Colic lymph node (tissue), 1 donor: ENCODE results near the genes CHCHD3, EXOC4 and SLC35B4.

- PRO-cap = no peak
Measured at GRCh38 chr7:131487648-131488476, 68.6 kb downstream of the PODXL start.

- PRO-cap = no peak
Measured at GRCh38 chr7:131513422-131513848, 43.0 kb downstream of the PODXL start.

GRCh38 chr7:131544504-131545356, 11.7 kb downstream of the PODXL start:
- PRO-cap = no peak

- PRO-cap = unidirectional peak, minus-strand start at chr7:131977112
Measured at GRCh38 chr7:131976930-131977164, 420.4 kb upstream of the PODXL start.

DNA sequence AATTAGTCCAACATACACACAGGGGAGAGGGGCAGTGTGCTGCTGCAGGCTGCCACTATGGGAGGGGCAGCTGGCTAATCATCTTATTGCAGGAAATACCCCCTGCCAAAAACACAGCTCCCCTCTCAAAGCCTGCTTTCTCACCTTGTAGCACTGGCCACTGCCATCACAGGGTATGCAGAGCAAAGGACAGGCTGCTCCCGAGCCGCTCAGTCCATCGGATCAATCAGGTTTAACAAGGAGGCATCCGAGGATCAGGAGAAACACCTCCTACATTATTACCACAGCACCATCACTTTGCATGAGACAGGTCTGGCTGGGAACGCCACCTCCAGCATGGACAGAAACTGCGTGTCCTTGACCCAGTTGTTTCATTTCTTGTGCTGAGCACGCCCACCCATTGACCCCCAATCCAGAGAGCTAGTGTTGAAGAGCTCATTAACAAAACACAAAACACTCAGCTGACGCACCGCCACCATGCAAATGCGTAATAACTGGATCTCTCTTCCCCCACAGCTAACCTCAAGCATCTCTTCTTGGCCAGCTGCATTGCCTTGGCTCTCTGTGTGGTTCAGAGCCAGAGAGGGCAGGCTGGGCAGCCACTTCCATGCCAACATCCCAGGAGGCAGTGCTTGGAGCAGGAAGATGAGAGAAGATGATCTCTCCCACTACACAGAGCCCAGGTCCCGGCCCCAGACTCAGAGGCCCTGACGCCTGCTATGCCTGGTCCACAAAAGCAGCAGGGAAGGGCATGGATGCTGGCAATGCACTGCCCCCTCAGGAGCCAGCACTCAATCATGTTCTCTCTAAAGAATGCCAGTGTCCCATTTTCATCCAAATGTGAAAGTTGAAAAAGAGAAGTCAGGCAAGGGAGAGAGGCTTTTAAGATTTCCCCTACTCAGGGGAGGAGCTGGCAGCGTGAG, 173.5 kb downstream of the PLXNA4 start:
- PRO-cap = no peak

DNA sequence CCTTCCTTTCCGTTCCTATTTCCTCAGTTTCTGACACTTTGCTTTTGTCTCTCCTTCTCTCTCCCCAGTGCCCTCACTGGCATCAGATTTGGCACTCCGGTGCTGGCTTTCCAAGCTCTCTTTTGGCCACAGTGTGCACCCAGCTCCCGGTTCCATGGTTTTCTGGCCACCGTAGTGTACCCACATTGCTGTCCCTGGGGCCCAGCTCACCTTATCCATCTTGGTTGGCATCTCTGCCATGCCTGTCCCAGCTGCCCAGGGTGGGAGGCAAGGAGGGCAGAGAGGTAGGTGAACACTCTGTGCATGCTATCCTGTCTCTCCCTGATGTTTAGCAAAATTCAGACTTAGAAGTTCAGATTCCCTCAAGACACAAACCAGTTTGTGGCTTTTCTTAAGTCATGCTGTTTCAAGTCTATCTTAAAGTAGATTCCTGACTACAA, 142.1 kb downstream of the PLXNA4 start:
- PRO-cap = no peak

DNA sequence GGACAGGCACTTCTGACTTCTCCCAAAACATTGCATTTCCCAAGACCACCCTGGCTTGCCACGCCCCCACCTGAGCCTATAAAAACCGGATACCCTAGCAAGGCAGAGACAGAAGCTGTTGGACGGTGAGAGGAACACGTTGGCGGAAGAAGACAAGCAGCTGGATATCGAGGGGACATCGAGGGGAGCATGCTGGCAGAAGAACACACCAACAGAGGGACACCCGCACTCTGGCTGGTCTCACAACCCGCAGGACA, 157.7 kb upstream of the PLXNA4 start:
- PRO-cap = no peak

DNA sequence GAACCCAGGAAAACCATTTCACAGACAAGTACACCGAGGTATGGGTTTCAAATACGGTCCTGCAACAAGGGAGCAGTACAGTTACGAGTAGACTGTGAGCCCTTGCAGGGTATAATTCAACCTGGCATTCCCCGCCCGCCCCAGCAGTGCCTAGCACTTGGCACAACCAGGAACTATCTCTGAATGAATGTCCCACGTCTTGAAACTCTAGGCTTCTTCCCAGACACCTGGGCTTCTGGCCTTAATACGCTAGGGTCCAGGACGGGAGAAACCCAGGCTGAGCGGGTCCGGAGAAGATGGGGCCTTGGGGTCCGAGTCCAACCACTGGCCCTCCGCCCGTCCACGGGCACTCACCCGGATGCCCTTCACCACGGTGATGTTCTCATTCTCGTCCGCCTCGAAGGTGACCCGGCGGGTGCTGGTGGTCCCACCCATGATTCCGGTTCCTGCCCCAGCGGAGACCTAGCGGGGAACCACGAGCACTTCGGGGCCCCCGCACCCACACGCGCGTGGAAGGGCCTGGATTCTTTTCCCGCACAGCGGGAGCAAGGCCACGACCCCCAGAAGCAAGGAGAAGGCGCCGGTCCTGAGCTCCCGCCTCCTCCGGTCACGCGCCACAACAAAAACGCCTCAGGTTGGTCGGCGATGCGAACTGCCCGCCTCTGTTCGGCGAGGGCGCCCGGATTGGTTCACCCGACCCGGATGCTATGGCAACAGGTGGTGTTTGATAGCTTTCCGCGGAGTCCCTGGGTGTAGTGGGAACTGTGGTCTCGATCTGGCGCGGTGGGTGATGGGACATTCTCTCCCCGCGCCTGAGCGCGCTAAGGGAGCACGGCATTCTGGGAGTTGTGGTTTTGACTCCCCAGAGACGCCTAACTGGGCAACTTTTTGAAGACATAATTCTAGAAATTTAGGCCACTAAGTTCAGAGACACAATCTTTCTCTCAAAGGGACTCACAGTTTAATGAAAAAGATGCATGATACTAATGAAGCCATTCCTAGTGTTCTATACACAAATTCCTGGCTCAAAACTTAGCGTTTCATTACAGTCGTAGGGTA, at the start of gene CHCHD3:
TSS of gene CHCHD3 (minus strand) at position 588 of the 1,059 bp plus-strand sequence.
- PRO-cap = unidirectional peak, minus-strand start at position 588 of the sequence

GRCh38 chr7:133252695-133253512, at the start of gene EXOC4:
EXOC4 (plus strand) TSS chr7:133253078.
- PRO-cap = unidirectional peak, plus-strand start at chr7:133253080

DNA sequence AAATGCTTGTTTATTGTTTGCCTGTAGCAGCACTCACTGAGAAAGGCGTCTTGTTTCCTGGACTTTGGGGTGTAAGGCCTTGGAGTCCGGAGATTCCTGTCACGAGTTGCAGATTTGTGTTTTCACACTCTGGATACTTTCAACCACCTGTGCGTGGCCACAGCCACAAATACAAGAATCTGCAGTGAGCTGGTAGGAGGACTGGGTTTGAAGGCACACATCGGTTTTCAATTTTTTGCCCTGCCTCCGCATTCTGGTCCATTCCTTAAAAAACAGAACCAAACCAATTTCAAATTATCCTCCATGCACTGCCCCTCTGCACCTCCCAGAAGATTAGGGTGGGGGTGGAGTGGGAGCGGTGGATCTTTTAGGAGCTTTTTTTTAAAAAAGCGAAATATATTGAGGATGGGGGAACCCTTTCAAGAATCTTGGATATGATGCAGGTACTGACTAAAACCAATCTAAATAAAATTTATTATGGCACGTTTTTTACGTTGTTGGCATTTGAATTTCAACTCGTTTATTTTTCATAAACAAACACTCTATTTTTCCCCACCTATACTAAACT, 719 bp downstream of the EXOC4 start:
- PRO-cap = no peak

DNA sequence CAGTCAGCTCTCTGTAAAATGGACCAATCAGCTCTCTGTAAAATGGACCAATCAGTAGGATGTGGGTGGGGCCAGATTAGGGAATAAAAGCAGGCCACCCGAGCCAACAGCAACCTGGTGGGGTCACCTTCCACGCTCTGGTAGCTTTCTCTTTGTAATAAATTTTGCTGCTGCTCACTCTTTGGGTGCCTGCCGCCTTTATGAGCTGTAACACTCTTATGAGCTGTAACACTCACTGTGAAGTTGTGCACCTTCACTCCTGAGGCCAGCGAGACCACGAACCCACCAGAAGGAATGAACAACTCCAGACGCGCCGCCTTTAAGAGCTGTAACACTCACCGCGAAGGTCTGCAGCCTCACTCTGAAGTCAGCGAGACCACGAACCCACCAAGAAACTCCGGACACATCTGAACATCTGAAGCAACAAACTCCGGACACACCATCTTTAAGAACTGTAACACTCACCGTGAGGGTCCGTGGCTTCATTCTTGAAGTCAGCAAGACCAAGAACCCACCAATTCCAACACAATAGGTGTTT, 171.2 kb downstream of the EXOC4 start:
- PRO-cap = no peak

DNA sequence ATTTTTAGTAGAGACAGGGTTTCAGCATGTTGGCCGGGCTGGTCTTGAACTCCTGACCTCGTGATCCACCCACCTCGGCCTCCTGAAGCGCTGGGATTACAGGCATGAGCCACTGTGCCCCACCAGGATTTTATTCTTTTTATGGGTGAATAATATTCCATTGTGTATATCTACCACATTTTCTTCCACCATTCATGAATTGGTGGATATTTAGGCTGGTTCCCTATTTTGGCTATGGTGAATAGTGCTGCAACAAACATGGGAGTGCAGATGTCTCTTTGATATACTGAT, 136.6 kb upstream of the LRGUK start:
- PRO-cap = no peak

- PRO-cap = bidirectional peak, plus-strand start at chr7:134316643, minus-strand start at chr7:134316523; bidirectional peak, plus-strand start at chr7:134317236, minus-strand start at chr7:134317075
Measured at GRCh38 chr7:134316295-134317551, at the start of gene SLC35B4. SLC35B4 (minus strand) TSS chr7:134316930.

GRCh38 chr7:134353293-134353879, 36.7 kb upstream of the SLC35B4 start:
- PRO-cap = no peak

DNA sequence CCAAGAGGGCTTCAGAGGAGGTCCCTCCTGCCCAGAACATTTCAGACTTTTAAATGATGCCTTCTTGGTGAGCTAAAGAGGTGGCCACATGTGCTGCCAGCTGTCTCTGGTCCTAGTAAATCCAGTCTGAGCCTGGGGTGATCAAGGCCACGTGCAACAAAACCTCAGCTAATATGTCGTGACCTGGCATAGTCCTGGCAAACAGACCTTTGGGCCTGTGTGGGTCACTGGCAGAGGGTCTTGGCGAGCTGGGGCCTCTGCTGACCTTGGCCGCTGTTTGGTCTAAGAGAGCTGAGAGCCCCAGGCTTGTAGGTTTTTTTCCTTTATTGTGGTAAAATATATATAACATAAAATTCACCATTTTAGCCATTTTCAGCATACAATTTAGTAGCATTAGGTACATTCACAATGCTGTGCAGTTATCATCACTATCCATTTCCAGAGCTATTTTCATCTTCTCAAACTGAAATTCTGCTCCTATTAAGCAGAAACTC, 43.4 kb upstream of the SLC35B4 start:
- PRO-cap = no peak

- PRO-cap = no peak
Measured at GRCh38 chr7:134451758-134452075, 7.2 kb downstream of the AKR1B1 start.

GRCh38 chr7:134458080-134458904, 608 bp downstream of the AKR1B1 start:
- PRO-cap = unidirectional peak, plus-strand start at chr7:134458518

DNA sequence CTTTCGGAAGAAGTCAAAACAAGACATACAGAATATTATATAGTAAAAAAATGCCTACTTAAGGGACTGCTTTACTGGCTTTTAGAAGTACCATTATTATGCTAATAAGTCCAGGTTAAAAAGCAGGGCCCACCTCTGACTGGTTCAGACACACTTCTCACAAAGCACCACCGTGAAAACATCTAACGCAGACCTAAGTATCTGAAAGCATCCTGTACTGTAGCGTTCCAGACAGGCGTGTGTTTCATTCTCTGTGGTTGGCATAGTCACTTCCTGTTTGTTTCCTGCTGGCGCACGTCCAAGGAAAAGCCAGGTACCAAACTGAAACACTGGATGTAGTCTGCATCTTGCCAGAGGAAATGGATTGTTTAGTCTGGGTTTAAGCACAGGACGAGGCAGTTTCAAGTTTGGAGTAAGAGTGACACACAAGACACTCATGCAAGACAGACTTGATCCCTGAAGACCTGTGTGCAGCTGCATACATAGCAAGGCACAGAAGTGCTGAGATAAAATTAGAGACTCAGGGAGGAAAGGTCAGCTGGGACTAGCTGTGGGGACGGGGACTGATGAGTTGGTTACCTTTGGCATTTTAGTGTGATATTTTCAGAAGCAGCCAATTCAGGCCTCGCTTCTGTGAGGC, 23.2 kb downstream of the BPGM start:
- PRO-cap = bidirectional peak, plus-strand start at position 371 of the sequence, minus-strand start at position 184 of the sequence

GRCh38 chr7:134691631-134691919, 44.9 kb downstream of the BPGM start:
- PRO-cap = no peak

DNA sequence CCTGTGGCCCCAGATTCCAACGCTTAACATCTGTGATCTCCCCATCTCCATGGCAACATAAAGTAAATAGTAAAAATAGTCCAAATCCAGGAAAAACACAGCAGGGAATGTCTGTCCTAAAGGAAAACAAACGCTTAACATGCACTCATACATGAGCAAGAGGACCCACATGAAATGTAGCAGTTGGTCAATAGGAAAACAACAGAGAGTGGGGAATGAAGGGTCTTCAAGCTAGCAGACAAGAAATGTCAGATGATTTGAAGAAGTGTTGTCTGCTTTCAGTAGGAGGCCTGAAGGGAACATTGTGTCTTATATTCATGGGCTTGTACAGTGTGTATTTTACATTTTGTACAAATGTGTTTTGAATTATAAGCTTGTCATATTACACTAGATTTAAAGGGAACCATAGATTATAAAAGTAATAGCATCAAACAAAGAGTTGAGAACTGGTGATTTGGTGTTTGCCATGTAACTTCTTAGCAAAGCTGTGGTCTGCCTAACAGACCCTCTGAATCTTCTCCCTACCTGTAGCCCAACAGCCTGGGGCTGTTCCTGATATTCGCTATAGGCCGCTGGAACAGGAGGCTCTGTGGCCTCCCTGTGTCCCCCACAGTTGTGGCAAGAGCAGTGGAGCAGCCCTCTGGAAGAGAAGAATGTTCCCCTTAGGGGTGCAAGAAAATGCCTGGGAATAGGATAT, 58.7 kb upstream of the CALD1 start:
- PRO-cap = unidirectional peak, plus-strand start at position 442 of the sequence